ENCODE measurements around the genes SPRY2, GPR180 and SOX21.

DNA sequence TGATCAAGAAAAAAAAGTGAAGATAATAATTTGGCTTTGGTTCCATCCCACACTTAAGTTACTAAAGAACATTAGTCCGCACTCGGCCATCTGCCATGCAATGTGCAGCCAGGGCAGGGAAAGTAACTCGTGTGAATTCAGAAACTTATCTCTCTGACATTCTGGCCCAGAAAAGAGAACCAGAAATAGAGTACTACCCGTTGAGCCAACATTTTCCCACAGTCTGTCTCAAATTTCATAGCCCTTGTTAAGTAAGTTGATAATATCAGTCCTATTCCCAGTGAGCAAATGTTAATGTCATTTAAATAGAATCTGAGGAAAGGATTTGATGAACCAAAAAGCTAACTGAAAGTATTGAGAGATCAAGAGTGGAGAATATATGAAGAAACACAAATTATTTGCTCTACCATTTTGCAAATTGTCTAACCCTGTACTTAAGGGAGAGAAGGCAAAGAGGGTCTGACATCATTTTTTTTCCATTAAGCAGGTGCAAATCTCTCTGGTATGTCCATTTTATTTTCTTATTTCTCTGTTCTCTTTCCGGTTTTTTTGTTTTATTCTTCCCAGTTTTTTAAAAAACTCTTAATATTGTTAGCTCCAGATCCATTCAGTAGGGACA is 156.3 kb downstream of the NDFIP2 start:
- RRBS = no CpG with 5 or more reads among the region's 5 CpGs

- RRBS = no CpG with 5 or more reads among the region's 12 CpGs
Measured at GRCh38 chr13:79936480-79937306, 404.2 kb downstream of the SPRY2 start.

GRCh38 chr13:80048725-80049328 is 292.1 kb downstream of the SPRY2 start:
- RRBS = no CpG with 5 or more reads among the region's 7 CpGs

DNA sequence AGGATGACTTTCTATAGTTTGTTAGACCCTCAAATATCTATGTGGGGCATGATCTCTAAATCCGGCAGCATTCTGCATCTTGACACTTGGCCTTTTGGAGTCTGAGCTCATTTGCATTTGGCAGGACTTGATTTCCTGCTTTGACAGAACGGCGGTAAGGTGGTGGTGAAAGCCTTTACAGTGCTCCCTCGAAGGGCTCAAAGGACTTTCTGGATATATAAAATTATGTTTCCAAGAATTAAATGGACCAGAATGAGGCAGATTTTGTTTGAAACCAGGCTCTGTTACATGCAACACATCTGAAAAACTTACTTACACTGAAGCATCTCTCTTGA is 207.3 kb downstream of the SPRY2 start:
- RRBS = no CpG with 5 or more reads among the region's 4 CpGs

- RRBS = no CpG with 5 or more reads among the region's 3 CpGs
Measured at GRCh38 chr13:80303479-80303967, 37.4 kb downstream of the SPRY2 start.

DNA sequence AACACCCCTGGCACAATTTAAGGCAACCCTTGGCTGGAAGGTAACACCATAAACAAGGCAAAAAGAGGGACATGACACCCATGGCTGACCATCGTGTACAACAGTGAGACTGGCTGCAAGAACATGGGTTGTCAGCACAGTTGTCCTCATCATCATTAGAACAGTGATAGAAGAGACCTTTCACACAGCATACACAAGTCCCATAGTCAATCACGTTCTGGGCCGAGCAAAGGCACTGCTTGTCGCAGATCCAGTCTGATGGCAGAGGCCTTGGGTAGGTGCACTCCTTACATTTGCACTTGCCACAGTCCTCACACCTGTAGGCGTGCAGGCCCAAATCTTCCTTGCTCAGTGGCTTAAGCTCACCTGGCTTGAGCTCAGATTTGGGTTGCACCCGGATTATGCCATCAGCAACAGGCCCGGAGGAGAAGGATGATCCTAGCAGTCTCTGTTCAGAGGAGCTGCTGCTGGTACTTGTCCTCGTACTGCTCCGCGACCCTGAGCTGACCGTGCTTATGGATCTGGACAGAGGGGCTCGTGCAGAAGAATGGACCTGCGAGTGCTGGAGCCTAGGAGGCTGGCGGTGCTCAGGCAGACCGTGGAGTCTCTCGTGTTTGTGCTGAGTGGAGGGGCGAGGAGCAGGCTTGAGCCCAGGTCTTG is 3.9 kb downstream of the SPRY2 start:
- RRBS = no CpG with 5 or more reads among the region's 17 CpGs

DNA sequence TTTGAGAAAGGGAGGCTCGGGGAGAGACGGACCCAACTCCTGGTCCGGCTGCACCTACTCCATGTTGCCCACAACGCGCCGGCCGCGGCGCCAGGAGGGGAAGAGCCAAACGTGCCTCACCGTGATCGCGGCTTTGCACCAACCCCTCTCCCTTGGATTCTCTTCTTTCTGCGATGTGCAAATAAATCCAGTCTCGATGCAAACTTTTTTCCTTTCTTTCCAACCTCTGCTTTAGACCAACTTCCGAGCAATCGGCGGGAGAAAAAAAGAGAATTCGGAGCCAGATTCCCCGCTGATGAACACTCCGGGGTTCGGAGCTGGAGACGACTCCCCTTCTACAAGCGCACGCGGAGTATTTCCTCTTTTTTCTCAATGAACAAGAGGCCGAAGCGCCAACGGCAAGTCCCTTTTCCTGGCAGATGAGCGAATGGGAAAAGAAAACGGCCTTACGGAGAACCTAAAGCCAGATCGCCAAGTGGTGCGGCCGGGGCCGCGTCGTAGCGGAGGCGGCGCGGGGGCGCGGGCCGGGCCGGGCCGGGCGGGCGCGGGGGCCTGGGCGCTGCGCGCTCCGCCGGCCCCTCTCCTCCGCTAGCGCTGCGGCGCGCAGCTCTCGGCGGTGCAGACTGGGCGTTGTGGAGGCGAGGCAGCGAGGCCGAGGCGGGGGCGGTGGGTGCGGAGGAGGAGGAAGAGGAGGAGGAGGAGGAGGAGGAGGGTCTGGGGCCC is at the start of gene SPRY2:
Gene SPRY2 (minus strand): TSS at position 625 of the 723 bp plus-strand sequence.
- RRBS = under 1% methylated on average over 23 of the region's 69 CpGs

DNA sequence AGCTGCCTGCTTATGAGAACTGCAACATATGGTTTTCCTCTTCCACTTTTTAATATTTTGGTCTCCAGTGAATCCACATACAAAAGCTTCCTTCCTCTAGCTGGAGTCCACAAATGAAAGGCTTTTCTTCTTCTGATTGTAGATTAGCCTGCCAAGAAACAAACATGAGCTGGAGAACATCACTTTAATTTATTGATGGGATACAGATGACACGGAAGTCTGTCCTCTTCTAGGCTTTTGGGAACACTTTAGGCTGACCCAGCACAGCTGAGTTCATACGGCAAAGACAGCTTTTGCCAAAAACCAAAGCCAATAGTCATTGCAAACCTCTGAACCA is 95.5 kb upstream of the SPRY2 start:
- RRBS = no CpG with 5 or more reads among the region's 2 CpGs

DNA sequence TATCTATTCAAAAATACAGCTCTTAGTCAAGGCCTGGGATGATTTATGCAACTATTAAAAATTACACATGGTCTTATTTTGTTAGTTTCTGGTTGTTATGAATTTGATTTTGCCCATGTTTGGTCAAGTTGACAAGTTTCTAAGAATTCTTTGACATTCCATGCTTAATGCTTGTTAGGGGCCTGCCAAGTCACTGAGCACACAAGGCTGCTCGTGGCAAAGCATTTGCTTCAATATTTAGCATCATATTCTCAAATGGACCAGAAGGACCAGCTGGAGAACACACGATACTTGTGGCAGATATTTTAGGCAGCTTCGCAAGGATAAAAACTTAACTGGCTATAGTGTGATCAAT is 155.7 kb upstream of the SPRY2 start:
- RRBS = no CpG with 5 or more reads among the region's 3 CpGs

DNA sequence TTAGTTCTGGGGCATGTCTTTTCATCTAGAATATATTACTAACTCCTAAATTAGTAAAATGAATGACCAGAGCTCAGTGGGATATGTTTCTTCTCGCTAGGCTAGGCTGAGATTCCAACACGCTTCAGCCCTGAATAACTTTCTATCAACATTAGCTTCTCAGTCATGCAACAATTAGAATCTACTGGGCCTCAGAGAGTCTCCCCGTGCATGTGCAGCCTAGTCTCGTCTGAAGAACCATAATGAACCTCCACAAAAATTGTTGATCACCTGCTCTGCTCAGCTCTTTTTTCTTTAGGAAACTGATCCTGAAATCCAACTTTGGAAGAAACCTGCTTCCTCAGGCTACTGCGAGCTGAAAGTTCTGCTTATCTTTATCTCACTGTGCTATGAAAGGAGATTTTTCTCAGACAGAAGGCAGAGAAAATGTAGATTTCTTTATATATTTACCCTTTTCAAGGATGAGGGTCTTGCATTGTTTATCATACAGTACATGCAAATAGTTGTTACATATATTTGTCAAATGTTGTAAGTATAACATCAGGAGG is 327.5 kb downstream of the SLITRK1 start:
- RRBS = no CpG with 5 or more reads among the region's 5 CpGs

DNA sequence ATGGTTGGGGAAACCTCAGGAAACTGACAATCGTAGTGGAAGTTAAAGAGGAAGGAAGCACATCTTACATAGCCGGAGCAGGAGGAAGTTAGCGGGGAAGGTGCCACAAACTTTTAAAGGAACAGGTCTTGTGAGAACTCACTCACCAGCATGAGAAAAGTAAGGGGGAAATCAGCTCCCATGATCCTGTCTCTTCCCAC is 315.8 kb downstream of the SLITRK6 start:
- RRBS = 50% methylated on average over 2 of the region's 3 CpGs

GRCh38 chr13:87671689-87672726 is 837 bp downstream of the SLITRK5 start:
- RRBS = 2% methylated on average over 36 of the region's 106 CpGs

DNA sequence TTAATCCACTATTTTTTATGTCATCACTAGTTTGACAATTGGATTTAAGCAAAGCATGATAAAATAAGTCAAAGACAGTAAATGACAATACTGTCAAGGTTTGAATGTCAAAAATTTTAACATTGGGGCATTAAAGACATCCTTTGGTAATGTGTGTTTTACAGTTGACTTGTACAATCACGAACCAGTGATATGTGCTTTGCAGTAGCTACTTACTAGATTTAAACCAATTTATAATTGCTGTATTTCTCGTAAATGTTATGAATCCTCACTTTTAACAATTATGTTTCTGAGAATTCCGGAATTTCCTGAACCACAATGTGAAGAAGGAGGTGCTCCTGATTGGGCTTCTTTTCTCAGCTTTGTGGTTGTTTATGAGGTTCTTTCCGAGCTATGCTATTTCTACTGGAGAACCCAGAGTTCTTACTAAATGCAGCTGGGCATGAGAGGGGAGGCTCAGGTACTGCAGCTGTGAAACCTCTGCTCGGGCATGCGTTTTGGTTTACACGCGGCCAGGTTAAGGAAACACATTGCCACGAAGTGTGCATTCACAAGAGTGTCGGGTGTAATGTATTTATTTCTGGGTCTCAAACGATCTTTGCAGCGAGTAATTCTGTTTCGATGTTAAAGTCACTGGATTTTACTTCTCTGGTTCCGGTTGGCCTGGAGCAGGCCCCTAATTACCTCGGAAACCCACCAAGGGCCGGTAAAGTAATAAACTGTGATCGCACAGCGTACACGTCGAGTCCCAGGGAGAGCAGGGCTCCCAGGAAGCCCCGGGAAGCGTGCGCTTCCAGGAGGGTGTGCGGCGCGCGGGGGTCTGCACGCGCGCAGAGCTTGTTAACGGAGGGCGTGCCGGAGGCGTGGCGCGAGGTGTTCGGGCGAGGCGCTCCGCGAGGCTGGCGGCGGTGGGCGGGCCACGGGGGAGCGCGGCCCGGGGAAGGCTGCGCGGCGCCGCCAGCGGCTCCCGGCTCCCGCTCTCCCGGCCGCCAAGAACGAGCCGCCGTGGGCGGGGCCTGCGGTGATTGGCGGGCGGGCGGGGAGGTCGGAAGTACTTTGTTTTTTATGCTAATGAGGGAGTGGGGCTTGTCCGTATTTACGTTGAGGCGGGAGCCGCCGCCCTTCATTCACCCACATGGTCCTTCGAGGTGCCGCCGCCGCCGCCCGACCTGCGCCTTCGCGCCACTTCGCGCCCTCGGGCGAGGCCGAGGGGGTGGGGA is 51.4 kb upstream of the GPC5 start:
- RRBS = under 1% methylated on average over 30 of the region's 85 CpGs

DNA sequence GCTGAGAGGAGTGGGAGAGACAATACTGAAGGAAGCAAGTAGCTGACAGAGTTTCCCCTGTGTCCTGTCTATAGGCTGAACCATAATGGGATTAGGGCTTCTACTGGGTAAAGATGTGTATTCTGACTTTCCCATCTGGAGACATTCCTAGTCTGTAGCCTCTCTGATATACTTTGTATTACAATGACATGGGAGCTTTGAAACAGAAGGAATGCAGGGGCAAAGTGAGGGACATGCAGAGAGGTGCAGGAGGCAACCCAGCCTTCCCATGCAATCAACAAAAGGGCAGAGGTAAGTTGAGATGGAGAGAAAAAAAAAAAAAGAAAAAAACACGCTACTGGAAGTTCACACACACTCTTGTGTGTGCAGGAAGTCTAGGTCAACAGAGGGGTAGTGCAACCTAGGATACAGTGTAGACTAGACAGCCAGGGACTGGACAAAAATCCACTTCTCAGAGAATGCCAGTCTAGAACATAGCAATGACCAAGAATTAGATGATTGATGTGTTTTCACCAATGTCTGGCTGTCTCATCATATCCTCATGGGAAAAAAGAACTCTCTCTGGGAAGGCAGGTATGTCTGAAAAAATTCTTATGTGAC is 10.3 kb upstream of the GPC6 start:
- RRBS = no CpG with 5 or more reads among the region's 1 CpG

- RRBS = no CpG with 5 or more reads among the region's 3 CpGs
Measured at GRCh38 chr13:93229330-93229734, 2.7 kb downstream of the GPC6 start.

DNA sequence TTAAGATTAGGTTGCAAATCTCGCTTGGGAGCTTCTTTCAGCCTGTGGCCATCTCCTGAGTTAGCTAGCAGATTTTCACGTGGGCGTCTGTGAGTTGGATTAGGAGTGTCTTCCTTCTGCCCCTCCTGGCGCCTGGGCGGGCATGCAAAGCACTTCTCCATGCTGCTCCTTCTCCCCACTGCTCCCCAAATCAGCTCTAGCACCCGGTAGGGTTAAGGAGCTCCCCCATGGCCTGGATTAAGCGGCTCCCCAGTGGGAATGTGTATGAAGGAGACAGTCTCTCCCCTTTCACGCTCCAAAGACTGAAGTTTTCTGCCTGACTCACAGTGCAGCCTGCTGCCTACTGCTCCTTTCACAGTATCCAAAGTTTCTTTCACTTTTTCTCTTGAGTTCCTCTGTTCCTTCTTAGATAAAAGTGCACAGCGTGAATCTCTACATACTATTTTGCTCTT is 17.8 kb downstream of the GPC6 start:
- RRBS = no CpG with 5 or more reads among the region's 9 CpGs

DNA sequence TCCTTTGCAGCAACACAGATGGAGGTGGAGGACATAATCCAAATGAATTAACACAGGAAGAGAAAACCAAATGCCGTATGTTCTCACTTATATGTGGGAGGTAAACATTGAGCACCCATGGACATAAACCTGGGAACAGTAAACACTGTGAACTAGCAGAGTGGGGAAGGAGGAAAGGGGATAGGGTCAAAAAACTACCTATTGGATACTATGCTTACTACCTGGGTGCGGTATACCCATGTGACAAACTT is 294.6 kb downstream of the DCT start:
- RRBS = no CpG with 5 or more reads among the region's 2 CpGs

- RRBS = no CpG with 5 or more reads among the region's 14 CpGs
Measured at GRCh38 chr13:94600926-94601440, 674 bp upstream of the GPR180 start.

DNA sequence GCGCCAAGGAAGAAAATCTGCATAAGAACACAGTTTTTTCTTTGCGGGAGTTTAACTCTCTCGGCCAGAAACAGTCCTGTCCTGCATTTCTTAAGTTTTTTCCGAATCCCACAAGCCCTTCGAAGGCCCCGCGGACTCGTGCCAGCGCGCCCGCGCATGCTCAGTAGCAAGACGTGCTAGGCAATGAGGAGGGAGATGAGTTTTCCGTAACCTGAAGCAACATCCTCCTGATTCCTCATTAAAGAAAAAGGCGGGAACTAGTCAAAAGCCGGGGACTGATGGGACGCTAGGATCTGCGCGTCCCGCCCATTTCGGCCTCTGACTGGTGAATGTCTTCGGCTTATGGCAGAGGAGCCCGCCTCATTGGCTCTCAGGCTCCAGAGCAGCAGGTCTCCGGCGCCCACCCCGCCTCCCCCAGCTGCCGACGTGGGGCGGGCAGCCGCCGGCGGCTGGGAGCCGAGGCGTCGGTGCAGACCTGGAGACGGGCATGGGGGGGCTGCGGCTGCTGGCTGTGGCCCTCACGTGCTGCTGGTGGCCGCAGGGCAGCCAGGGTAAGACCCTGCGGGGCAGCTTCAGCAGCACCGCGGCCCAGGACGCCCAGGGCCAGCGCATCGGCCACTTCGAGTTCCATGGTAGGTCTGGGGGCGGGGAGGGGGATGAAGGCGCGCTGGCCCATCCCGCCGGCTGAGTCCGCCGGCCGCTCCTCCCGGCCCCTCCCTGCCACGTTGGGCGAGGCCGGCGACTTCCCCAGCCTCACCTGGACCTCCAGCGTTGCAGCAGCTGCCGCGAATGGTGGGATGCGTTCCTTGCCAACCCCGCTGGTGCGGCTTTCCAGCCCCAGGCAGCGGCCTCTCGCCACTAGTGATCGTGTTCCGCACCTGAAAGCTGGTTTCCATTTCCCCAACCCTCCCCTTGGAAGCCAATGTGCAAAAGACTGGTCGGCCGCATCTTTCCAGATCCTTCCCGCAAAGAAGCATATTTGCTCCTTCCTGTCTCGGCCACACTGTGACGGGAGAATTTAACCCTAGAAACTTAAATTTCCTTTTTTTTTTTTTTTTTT is at the start of gene GPR180:
Gene GPR180 (plus strand): TSS at position 417 of the 1,060 bp plus-strand sequence.
- RRBS = 2% methylated on average over 13 of the region's 74 CpGs

- RRBS = 3% methylated on average over 5 of the region's 51 CpGs
Measured at GRCh38 chr13:94712165-94712767, at the start of gene SOX21. SOX21 (minus strand) TSS chr13:94712545.

Measured in zone of skin (tissue), 1 donor.